CD14-positive monocyte (primary cell): Measurements from ENCODE around the genes ZNF285 and CLASRP.

- CAGE, long polyA plus RNA: no peak
Measured at GRCh38 chr19:44401232-44402014, at the start of gene ZNF285. ZNF285 (minus strand) TSS chr19:44401608.

DNA sequence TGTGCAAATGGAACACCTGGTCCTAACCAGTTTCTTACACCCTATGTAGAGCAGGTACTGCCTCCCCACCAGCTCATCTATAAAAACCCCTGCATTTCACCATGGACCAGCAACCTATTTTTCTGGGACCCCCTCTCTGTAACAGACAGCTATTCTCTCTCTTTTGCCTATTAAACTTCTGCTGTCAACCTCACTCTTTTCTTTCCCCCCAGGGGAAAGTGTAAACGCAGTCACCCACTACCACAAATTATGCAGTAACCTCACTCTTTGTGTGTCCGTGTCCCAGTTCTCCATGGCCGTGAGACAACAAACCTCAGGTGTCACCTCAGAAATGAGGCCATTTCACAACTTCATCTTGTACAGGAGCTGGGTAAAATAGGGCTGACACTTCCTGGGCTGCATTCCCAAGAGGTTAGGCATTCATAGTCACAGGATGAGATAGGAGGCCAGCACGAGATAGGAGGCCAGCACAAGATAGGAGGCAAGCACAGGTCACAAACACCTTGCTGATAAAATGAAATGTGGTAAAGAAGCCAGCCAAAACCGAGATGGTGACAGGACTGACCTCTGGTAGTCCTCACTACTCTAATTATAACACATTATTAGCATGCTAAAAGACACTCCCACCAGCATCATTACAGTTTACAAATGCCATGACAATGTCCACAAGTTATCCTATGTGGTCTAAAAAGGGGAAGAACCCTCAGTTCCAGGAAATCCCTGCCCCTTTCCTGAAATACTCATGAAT is 21.1 kb upstream of the IGSF23 start:
- CAGE, long polyA plus RNA: no peak

- CAGE, long polyA plus RNA: no peak
Measured at GRCh38 chr19:44601996-44602563, 11.3 kb upstream of the IGSF23 start.

DNA sequence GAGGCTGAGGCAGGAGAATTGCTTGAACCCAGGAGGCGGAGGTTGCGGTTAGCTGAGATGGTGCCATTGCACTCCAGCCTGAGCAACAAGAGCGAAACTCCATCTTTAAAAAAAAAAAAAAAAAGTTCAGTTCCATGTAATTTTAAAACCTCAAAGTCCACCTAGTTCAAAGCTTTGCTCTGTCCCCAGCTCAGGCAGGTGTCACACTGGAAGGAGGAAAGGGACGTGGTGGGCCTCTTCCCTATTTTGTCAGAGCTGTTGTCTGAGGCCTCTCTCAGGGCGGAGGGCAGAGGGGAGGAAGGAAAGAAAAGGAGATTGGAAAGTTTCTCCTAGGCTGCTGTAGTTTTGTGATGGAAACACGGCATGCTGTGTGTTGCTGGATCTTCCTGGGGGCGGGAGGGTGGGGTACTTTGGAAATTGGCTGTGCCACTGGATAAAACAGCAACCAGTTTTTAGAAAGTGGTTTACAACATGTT is 2.2 kb downstream of the IGSF23 start:
- CAGE, long polyA plus RNA: no peak

DNA sequence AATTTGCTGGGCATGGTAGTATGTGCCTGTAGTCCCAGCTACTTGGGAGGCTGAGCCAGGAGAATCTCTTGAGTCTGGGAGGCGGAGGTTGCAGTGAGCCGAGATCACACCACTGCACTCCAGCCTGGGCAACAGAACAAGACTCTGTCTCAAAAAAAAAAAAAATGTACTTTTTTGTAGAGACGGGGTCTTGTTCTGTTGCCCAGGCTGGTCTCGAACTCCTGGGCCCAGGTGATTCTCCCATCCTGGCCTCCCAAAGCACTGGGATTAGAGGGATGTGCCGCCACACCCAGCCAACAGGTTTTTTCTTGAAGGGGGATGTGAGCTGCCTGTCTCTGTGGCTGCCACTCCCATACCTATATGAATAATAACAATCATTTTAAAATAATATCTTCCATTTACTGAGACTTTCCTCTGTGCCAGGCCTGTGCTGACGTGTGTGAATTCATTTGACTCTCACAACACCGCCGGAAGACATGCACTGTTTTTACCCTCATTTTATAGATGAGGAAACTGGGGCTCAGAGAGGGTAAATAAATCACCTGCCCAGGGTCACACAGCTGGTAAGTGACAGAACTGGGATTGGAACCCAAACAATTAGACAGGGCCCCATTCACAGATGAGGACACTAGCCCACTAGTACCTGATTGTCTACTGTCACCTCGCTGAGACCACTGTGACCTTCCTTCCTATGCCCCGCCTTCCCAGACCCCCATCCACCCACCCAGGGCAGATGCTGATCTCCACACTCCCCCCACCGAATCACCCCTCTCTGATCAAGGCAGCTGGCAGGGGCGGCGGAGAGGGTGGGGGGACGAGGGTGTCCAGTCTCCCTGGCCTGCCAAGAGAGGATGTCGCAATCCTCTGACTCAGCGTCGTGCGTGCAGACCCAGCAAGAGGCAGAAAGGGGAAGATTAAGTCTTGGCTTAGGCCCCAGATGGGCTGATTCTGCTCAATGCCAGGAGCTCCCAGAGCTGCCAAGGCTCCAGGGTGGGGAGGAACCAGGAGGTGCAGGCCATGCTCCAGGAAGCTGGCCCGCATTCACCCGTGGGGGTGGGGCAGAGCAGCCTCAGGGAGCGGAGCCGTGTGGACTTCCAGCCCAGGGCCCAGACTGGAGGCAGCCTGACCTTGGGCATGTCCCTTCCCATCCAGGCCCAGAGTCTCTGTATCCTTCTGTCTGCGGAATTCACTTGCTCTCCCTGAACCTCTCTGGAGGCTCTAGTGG is 7.0 kb upstream of the BCL3 start:
- CAGE, long polyA plus RNA: no peak

DNA sequence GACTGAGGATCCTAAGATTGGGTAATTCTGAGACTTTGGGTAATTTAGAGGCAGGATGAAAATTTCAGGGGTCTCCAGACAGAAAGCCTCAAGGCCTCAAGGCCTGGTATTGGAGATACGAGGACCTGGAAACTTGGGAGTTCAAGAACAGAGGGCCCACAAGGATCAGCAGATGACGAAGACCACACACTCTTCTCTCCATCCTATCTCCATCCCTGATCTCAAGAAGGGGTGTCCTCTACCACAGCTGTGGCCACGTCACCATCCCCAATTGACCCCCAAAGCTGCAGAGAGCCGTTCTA is 1.2 kb downstream of the BCL3 start:
- CAGE, long polyA plus RNA: no peak

- CAGE, long polyA plus RNA: no peak
Measured at GRCh38 chr19:44753804-44754879, 5.6 kb downstream of the BCL3 start.

DNA sequence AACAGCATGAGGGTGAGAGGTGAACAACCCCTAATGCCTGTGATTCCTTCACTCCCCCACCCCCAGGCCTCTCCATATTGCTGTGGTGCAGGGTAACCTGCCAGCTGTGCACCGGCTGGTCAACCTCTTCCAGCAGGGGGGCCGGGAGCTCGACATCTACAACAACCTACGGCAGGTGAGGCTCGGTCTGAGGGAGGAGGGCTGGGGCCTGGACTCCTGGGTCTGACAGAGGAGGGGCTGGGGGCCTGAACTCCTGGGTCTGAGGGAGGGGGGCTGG is 7.6 kb downstream of the BCL3 start:
- CAGE, long polyA plus RNA: no peak

- CAGE, long polyA plus RNA: no peak
Measured at GRCh38 chr19:44789768-44790358, 12.2 kb downstream of the CBLC start.

GRCh38 chr19:44847460-44848112 is 1.5 kb downstream of the NECTIN2 start:
- CAGE, long polyA plus RNA: no peak

DNA sequence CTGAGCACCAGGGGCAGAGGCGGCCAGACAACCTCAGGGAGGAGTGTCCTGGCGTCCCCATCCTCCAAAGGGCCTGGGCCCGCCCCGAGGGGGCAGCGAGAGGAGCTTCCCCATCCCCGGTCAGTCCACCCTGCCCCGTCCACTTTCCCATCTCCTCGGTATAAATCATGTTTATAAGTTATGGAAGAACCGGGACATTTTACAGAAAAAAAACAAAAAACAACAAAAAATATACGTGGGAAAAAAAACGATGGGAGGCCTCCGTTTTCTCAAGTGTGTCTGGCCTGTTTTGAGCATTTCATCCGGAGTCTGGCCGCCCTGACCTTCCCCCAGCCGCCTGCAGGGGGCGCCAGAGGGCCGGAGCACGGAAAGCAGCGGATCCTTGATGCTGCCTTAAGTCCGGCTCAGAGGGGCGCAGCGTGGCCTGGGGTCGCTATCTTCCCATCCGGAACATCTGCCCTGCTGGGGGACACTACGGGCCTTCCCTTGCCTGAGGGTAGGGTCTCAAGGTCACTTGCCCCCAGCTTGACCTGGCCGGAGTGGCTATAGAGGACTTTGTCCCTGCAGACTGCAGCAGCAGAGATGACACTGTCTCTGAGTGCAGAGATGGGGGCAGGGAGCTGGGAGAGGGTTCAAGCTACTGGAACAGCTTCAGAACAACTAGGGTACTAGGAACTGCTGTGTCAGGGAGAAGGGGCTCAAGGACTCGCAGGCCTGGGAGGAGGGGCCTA is 2.0 kb upstream of the APOE start:
- CAGE, long polyA plus RNA: no peak

- CAGE, long polyA plus RNA: no peak
Measured at GRCh38 chr19:44919039-44919567, 4.7 kb downstream of the APOC1 start.

- CAGE, long polyA plus RNA: no peak
Measured at GRCh38 chr19:44948227-44948790, 2.5 kb downstream of the APOC2 start.

DNA sequence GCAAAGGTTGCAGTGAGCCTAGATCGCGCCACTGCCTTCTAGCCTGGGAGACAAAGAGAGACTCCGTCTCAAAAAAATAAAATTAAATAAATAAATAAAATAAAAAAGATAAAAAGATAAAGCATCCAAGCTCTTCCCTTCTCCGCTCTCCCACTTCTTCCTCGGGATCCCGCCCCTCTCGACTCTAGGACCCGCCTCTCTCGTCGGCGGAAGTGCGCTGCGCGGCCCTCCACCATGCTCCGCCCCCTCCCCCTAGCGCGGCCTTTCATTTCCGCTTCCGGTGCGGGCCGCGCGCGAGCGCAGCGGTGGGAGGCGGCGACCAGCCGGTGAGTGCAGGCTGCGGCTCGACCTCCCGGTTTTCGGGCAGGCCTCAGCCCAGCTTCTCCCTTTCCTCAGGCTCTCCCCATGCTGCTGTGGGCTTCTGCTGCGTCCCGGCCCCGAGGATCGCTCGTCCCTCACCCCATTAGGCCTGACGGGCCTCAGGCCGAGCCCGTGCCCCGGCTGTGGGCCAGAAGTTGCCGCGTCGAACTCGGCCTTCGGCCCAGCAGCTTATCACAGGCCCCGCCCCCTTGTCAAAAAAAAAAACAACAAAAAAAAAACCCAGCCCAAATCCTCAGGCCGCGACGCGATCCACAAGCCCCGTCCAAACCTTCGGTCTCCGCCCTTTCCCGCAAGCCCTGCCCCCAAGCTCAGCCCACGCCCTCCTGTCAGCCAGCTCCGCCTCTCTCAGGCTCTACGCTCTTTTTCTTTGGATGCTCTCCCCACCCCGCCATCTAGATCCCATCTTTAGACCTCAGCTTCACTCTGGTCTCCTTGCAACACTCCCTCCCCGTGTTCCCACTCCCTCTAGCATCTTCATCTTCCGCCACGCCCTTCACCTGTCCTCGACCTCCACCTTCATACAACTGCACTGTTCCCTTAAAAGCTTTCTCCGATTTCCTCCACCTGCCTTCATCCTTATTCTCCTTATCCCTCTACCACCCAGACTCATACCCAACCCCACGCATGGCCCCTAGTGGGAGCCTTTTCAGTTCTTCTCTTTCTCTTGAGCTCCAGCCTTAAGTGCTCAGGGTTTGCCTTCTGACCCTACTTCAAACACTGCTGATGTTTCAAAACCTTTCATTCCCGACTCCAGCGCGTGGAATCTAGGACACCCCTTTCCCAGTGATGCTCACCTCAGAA is at the start of gene CLASRP:
CLASRP (plus strand) TSS at position 263 of the 1,182 bp plus-strand sequence.
- CAGE, long polyA plus RNA: start-site peak on the plus strand centred at position 293 of the sequence, 7 bp wide, 30 and 32 reads in 2 replicates

DNA sequence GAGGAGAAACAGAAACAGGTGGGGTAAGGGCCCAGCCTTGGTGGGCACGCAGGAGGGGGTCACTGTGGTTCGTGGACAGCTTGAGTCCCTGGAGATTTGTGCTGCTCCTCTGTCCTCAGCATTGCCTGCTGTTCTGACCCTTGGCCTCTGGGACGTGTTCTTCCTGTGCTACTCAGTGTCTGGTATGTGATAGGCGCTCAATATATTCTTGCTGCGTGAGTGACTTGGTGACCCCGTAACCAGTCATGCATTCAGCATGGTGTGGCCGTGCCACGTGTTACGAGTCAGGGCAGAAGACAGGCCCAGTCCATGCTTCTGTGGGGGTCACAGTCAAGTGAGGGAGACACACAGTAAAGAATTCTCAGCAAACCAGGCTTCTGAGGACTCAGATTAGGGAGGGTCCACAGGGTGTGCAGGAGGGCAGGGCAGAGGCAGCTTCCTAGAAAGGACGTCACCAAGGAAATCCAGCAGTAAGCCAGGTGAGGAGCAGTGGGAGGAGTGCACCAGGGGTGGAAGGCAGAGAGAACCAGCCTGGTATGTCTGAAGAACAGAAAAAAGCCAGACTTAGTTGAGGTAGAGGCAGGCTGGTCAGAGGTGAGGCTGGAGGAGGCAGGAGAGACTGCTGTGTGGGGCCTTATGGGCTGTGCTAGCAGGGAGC is 7.9 kb downstream of the PPP1R37 start:
- CAGE, long polyA plus RNA: no peak

- CAGE, long polyA plus RNA: no peak
Measured at GRCh38 chr19:45113552-45114227, 20.7 kb downstream of the PPP1R37 start.

DNA sequence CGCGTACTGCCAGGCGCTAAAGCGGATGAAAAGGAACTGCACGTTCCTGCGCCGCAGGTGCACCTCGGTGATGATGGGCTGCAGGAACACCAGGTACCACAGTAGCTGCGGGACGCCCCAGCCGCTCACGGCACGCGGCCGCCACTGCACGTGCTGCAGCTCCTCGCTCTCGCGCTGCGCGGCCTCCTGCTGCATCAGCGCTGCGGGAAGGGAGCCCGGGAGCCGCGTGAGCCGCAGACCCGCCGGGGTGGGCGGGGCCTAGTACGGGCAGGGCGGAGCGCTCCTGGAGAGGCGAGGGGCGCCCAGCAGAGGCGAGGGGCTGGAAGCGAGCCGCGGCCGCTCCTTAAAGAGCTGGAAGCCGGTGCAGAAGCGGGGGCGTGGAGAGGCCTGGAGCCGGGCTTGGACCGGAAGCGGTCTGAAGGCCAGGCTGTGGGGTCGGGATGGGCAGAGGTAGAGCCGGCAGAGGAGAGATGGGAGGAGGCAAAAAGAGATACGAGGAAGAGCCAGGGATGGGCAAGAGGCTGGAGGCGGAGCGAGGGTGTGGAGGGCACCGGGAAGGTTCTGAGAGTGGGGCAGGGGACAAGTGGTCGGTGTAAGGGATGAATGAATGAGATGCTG is 7.1 kb downstream of the NKPD1 start:
- CAGE, long polyA plus RNA: no peak

- CAGE, long polyA plus RNA: no peak
Measured at GRCh38 chr19:45170544-45171064, 7.4 kb downstream of the TRAPPC6A start.

GRCh38 chr19:45234457-45235013 is 10.7 kb downstream of the EXOC3L2 start:
- CAGE, long polyA plus RNA: no peak

- CAGE, long polyA plus RNA: no peak
Measured at GRCh38 chr19:45439551-45440351, 16.0 kb upstream of the ERCC1 start.